ENCODE results near the gene SPATA19.

GRCh38 chr11:130227478-130227984 lies 67.9 kb downstream of the ST14 start:
- RRBS, result no CpG with 5 or more reads among the region's 4 CpGs

GRCh38 chr11:130315716-130316303 lies 1.1 kb upstream of the ZBTB44 start:
- RRBS, result 100% methylated on average over 5 of the region's 24 CpGs

DNA sequence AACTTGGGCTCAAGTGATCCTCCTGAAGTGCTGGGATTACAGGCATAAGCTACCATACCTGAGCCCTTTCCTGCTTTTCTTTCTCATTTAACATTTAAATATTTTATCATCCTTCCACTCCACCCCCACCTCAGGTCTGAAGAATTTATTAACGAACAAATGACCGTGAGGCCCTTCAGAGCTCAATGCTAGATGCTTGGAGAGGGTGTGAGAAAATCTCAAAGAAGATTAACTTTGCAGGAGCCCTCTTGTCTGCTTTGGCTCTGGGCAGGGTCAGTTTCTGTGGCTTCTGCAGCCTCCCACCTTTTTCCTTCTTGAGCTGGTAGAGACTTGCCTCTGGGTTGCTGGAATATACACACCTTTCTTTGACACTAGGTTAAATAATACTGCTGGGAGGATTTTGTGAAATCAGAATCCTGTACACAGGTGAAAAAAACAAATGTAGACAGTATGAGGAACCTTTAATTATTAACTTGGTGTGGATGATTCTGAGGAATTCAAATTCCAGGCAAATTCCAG lies 3.4 kb upstream of the ZBTB44 start:
- RRBS, result no CpG with 5 or more reads among the region's 2 CpGs

- RRBS, result no CpG with 5 or more reads among the region's 13 CpGs
Observed at GRCh38 chr11:130434387-130434781, 6.0 kb upstream of the ADAMTS8 start.

- RRBS, result no CpG with 5 or more reads among the region's 6 CpGs
Observed at GRCh38 chr11:130451030-130451793, 2.8 kb downstream of the ADAMTS15 start.

- RRBS, result no CpG with 5 or more reads among the region's 6 CpGs
Observed at GRCh38 chr11:130510326-130510792, 61.9 kb downstream of the ADAMTS15 start.

DNA sequence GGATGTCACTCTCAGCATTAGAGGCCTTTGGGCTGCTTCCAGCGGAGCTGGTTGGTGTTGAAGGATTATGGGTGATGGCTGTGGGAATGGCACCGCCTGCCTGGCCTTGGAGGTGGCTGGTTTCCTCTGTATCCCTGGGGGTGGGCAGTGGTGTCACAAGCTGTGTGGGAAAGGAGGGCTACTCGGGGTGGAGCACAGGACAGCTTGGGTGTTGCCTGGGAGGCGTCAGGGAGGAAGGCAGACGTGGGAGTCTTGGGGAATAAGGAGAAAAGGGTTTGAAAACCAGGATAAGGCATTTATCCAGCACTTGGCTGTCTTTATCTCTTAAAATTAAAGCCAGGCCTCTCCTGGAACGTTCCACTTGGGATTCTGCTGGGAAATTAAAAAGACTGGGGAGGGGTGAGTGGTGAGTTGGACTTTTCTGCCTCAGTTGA lies 71.9 kb downstream of the ADAMTS15 start:
- RRBS, result no CpG with 5 or more reads among the region's 6 CpGs

GRCh38 chr11:130523547-130523982 lies 75.1 kb downstream of the ADAMTS15 start:
- RRBS, result no CpG with 5 or more reads among the region's 11 CpGs

DNA sequence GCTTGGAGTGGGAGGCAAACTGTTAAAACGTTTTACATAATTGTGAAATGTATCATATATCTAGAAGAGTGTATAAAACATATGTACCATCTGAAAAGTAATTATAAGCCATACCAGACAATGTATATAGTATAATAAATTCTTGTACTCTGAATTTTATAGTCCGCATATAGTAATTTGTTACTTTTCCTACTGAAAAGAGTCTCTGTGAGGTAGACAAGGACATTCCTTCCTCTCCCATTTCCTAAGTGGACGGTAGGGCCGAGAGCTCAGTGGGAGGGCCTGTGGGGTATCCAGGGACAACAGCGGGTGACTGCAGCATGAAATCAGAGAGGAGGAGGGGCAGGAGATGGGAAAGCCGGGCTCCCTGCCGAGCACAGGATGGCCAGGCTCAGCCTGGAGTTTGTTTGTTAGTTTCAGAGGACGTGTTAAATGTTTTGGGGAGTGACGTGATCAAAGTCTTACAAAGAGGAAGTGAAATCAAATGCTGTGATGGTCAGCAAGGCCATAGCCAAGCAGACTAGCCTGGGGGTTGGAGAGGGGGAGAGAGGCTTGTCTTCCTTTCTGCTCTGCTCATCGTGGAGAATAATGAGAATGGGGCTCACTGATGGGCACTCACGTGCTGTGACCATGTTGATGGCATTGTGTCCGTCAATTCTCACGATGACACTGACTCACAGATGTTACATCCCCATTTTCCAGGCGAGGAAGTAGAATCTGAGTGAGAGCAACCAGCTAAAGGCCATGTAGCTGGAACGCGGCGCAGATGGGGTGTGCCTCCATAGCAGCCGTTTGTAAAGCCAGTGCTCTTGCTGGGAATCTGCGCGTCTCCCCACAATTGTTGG lies 152.7 kb downstream of the ADAMTS15 start:
- RRBS, result no CpG with 5 or more reads among the region's 20 CpGs

GRCh38 chr11:130608810-130609479 lies 160.5 kb downstream of the ADAMTS15 start:
- RRBS, result no CpG with 5 or more reads among the region's 7 CpGs

DNA sequence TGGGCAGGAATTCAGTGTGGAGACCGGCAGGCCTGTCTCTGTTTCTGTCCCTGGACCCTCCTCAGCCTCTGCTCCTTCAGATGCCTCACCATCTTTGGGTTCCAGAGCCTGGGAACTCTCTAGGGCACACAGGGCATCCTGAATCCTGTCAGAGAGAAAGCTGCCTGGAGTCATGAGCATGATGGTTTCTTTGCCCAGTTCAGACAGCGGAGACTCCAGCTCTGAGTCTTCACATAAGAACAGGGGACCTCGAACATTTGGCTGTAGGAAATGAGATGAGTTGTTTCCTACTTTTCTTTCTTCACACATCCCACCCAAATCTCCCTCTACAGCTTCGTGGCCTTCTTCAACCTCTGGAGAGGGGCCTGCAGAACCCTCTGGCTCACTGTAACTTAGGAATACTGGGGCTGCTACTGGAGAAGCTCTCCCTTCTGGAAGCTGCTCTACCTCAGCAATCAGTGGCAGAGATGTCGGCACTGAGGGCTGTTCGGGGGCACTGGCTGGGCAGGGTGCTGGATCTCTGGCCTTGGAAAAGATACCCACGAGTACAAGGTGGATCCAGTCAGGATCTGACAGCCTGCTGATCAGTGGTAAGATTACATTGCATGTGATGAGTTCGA lies 1.6 kb downstream of the SNX19 start:
- RRBS, result no CpG with 5 or more reads among the region's 8 CpGs

DNA sequence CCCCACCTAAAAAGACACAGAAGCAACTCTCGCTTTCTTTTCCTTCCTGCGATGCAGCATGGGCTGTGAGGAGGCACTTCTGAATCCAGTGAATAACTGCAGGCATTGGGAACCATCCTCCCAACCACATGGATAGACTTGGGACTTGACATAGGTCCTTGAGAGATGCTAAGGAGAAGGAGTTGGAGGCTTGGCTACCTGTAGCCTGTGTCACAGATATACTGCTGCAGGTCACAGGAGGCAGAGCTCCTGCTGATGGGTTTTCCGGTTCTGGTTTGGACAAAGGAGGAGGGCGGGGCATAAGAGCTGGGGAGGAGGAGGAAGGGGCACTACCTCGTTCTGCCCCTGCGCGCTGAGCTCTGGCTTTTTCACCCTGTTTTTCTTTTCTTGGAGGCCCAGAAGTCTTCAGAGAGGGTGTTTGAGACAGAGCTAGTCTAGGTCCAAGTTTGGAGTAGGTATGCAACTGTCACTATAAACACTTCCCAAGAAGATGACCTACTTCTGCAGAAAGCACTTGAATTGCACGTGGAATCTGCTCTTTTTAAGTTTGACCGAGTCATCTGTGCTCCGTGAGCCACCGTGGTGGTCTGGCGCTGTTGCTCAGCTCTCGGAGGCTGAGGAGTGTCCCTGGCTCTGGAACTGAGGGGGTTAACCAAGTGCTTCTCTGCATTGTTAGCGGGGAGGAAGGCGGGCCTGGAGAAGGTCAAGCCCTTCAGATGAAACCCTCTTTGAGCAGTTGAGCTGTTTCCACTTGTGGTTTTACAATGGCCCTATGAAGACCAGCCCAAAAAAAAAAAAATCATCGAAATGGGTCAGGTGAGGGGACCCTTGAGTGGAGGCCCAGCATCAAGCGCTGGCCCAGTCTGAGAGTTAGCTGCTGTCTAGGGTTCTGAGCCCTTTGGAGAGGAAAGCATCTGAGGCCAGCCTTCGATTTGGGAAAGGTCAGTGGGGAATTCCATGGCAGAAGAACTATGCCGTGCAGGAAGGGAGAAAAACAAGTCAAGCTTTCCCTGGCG lies 286.3 kb downstream of the NTM start:
- RRBS, result no CpG with 5 or more reads among the region's 20 CpGs

- RRBS, result no CpG with 5 or more reads among the region's 7 CpGs
Observed at GRCh38 chr11:132126242-132126742, 755.9 kb downstream of the NTM start.

DNA sequence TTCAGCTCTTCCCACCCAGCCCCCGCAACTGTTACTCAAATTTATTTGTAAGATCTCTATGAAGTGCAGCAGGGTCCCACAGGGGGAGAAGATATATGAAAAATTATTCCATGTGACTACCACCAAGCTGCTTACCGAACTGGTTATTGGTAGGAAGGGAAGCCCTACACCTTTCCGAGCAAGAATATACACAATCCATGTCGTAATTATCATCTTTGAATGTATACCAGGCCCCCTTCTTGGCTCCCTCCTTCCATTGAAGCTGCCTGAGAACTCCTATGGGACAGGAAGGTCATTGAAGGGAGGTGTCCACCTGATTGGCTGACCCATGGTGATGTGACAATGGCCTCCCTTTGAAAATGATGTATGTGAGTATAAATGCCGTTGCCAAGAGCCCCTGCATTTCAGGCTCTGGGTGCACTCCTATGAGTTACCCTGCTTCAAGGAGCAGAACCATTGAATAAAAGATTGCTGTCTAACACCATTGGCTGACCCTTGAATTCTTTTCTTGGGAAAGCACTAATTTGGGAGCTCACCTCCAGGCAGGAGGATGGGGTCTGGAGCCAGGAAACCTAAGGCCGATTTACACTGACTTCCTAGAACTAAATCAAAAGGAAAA lies at the start of gene SPATA19:
SPATA19 (minus strand) TSS at position 280 of the 619 bp plus-strand sequence.
- RRBS, result no CpG with 5 or more reads among the region's 6 CpGs

DNA sequence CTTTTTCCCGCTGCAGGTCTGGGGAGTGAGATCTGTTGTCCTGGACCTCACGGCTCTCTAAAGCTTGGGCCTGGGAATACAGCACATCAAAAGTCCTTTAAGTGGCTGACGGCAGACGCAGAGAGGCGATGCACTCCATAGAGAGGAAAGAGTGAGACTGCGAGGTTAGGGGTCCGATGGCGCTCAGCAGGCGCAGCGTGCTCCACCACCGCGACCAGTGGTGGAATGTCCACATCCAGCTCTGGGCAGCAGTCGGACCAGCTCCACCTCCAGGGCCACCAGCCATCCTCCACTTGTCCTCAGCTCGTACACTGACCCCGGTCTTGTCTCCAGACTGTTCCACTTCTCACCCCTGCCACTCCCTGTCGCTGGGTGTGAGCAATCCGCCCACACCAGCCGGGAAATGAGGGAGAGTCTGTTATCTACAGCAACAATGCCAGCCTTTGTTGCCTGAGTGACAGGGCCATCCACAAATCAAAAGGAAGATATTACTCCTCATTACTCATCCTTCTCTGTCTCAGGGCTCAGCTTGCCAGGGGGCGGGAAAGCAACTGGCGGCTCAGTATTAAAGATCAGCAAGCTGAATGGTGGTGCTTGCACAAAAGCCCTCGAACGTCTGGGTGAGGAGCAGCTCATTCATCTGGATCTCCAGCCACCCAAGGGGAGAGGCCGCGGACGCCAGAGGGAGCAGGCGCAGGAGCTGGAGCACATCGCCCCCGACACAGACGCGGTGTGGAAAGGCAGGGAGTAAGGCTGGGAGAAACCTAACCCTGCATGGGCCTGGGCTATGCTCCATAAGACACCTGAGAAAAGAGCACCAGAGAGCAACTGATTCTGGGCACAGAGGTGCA lies 22.1 kb downstream of the IGSF9B start:
- RRBS, result 9% methylated on average over 4 of the region's 30 CpGs

- RRBS, result no CpG with 5 or more reads among the region's 4 CpGs
Observed at GRCh38 chr11:134008553-134008925, 51.8 kb upstream of the IGSF9B start.

DNA sequence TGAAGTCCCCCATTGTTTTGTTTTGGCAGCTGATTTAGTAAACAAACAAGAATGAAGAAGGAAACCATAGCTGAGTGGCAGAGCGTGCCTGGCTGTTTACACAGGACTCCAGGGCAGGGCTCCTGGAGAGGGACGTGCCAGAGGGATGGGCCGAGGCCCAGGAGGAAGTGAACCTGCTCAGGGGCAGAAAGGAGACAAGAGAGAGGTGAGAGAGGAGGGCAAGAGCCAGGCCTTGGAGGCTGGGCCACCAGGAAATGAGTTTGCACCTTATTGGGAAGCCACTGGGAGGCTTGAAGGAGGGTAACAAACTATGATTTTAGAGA lies 85.6 kb upstream of the B3GAT1 start:
- RRBS, result no CpG with 5 or more reads among the region's 3 CpGs

DNA sequence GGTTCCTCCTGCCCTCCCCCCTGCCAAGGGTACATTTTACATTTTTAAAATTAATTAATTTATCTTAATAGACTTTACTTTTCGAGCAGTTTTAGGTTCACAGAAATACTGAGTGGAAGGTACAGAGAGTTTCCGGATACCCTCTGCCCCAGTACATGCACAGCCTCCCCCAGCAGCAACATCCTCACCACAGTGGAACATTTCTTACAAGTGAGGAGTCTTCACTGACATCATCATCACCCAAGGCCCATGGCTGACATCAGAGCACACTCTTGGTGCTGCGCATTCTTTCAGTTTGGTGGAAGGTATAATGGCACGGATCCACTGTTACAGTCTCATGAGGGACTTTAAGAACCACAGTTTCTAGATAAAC lies 170.4 kb upstream of the B3GAT1 start:
- RRBS, result no CpG with 5 or more reads among the region's 4 CpGs

GRCh38 chr11:134583988-134584333 lies 171.9 kb upstream of the B3GAT1 start:
- RRBS, result no CpG with 5 or more reads among the region's 13 CpGs